Cardiac septum (tissue), 1 donor: ENCODE data around the genes DUS4L, CBLL1, PNPLA8, LRRN3 and IMMP2L.

GRCh38 chr7:107563817-107564869 is at the start of gene DUS4L:
TSS of gene DUS4L (plus strand) at chr7:107563971.
- PRO-cap = bidirectional peak, plus-strand start at chr7:107563983, minus-strand start at chr7:107563899

GRCh38 chr7:107633343-107634194 is 27.1 kb upstream of the SLC26A4 start:
- PRO-cap = unidirectional peak, plus-strand start at chr7:107634004

GRCh38 chr7:107743523-107744491 is at the start of gene CBLL1:
TSS of gene CBLL1 (plus strand) at chr7:107744142.
- PRO-cap = bidirectional peak, plus-strand start at chr7:107743784, minus-strand start at chr7:107743606; bidirectional peak, plus-strand start at chr7:107744142, minus-strand start at chr7:107743985

DNA sequence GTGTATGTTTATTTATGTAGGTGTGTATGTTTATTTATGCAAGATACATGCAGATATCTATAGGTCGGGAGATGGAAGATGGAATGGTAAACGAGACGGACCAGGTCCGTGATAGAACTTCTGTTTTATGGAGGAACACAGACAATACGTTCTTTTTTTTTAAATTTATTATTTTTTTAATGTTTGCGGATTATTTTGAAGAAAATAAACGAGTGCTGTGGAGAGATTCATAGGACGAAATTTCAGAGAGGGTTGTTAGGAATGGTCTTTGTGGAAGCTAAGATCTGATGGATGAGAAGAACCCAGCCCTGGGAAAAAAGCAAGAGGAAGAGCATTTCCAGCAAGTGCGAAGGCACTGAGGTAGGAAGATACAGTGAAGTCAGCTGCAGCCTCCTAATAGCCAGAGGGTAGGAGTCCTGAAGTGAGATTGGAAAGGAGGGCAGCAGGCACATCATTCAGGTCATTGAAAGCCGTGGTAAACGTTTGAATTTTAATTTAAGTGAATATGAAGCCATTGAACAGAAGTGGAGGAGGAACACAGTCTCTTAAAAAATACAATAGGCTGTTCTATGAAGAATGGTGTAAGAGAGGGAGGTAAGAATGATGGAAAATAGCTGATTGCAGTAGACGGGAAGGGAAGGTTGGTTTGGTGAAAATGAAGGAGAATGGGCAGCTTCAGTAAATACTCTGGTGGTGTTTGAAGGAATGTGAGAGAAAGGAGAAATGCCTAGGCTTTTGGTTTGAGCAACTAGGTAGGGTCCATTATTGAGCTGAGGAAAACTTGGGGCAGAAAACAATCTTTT is 1.3 kb downstream of the CBLL1 start:
- PRO-cap = no peak

- PRO-cap = no peak
These were observed 42.7 kb downstream of the DLD start for GRCh38 chr7:107933289-107934444.

- PRO-cap = unidirectional peak, plus-strand start at chr7:107999827
These were observed 3.4 kb downstream of the LAMB1 start for GRCh38 chr7:107999373-108000197.

GRCh38 chr7:108454415-108455403 is 1.5 kb downstream of the NRCAM start:
- PRO-cap = no peak

- PRO-cap = bidirectional peak, plus-strand start at chr7:108526475, minus-strand start at chr7:108526085
These were observed at the start of gene PNPLA8 for GRCh38 chr7:108525981-108526605. TSS of gene PNPLA8 (minus strand) at chr7:108526135.

DNA sequence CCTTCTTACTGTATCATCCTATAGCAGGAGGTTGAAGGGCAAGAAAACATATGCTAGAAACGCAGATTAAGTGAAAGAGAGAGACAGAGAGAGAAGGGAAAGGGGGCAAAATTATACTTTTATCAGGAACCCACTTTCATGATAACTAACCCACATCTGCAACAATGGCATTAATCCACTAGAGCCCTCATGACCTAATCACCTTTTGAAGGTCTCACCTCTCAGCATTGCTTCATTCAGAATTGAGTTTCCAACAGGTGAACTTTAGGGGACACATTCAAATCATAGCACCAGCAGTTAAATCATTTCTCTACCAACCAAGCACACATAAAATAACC is 1078.2 kb downstream of the DNAJB9 start:
- PRO-cap = no peak

- PRO-cap = no peak
These were observed 427.7 kb upstream of the LRRN3 start for GRCh38 chr7:110663084-110663714.

- PRO-cap = unidirectional peak, plus-strand start at chr7:111091130
These were observed at the start of gene LRRN3 for GRCh38 chr7:111090960-111091718. TSS of gene LRRN3 (plus strand) at chr7:111091127.

DNA sequence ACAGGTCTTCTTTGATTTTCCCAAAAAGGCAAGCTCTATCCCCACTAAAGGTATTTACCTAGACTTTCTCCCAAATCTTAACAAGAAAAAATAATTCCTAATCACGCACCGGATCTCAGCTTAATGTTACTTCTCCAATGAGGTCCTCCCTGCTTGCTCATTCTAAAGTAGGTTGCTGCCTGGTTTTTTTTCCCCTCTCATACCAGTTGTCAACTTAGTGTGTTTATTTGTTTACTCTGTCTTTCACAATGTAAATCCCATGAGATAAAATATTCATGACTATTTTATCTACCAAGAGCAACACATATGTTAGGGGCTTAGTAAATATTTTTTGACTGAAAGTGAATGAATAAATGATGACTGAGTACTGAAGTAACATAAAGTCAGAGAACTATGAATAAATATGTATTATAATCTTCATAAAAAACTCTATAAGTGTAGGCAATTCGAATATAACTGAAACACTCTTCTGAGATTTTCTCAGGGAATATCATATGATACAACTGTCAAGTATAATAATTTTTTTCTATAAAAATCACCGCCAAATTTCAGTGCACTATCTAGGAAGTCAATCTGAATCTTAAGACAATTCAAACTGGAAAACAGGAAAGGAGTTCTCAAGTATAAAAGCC is 140.6 kb downstream of the LRRN3 start:
- PRO-cap = no peak

GRCh38 chr7:111329150-111329912 is 233.0 kb downstream of the IMMP2L start:
- PRO-cap = no peak

GRCh38 chr7:111476886-111477096 is 85.5 kb downstream of the IMMP2L start:
- PRO-cap = no peak

DNA sequence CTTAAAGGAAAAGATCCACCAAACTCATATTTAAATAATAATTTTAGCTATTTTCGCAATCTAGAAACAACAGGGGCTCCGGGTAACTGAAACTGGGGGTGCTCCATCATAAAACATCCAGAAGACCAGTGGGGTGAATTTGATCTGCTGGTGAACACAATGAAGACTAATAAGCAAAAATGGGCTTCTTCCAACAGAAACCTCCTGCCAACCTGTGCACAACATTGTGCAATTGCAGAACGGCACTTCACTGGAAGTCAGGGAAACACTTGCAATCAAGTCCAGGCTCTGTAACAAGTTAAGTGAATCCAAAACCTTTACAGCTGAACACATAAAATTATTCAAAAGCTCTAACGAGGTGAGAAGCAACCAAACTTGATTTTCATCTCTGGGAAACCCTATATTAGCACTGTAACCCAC is 22.1 kb downstream of the IMMP2L start:
- PRO-cap = no peak

DNA sequence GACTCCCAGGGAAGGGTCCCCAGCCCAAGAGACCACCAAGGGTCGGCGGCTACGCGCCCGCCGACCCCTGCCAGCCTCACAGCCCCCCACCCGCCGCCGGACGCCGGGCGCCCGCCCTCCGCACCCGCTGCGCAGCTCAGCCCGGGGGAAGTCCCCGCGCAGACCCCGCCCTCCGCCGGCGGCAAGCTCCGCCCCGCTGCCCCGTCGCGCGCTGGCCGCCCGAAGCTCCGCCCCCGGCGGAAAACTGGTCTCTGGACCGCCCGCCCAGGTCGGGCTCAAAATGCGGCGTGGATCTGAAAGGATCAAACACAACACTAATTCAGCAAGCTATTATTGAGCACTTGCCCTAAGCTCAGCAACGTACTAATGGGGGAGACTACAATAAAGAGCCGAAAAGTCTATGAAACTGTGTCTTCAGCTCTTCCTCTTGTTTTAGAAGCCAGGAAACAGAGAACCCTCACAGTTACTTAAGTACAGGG is at the start of gene IMMP2L:
Gene IMMP2L, minus strand, starts transcription at position 153 of the 479 bp plus-strand sequence.
- PRO-cap = bidirectional peak, plus-strand start at position 278 of the sequence, minus-strand start at position 105 of the sequence

DNA sequence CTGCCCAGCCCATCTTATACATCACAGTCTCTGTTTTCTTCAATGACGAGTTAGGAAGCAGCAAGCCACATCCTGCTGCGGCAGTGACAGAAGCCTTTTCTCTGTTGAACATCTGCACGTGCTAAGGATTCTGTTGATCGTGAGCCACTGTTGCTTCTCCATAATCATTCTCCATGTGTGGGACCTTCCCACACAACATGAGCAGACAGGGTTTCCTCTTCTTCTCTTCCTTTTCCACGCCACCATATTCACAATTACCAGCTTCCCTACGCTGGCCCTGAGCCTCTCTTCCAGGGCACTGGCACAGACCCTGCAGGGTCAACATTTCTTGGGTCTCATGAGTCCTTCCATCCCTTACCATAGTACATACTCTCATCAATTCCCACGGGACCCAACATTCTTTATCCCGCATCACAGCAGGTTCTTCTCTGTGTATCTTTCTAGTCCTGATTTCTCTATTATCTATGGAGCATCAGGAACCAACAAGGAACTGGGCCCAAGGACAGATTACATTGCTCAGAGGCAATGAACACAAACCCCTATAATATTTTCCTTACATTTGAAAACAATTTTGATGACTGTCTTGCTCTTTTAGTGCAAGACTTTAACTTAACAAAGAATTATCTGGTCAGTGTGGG is 298.2 kb upstream of the IMMP2L start:
- PRO-cap = no peak

DNA sequence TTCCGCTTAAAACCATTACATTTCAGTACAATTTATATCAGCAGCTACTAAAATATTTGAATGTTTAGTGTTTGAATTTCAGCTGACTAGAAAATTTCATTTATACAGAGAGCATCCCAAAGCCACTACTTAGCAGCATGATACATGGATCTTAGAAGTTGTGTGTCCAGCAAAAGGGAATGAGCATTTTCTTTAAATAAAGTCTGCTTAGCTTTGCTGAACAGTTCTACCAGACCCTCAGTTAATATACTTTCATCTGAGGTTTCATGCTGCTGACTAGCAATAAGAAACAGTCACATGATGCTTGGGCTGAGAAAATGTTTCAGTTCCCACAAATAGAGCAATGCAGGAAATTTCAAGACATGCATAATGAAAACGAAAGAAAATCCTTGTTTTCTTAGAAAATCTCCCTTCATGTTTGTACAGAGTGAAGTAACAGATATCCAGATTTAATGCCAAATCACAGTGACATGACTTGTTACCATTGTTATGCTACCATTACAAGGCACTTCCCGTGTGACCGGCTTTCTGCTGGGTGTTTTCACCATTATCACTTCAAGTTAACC is 121.8 kb downstream of the DOCK4 start:
- PRO-cap = no peak

- PRO-cap = no peak
These were observed 65.1 kb downstream of the DOCK4 start for GRCh38 chr7:112140687-112141821.

DNA sequence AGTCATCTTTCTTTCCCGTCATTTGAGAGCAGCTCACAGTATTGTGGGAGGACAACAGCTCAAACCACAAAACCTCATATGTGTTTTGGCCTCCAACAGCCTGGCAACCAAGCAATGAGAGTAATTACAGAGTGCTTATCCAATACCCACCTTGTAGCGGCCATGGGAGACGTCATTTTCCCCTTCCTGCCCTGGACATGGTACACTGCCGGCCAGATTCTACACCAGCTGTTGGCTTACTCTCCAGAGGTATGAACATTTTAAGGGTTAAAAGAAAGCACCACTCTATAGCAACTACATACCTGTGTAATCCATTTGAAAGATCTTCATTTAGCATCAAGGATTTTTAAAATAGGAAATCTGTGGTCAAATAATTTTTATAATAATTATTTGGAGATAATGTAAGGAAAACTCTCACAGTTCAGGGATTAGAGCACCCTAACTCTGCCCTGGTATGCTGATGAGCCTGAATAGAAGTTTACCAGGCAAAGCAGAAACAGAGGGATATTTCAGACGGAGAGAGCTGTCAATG is 49.0 kb downstream of the DOCK4 start:
- PRO-cap = no peak